Fibroblast of villous mesenchyme (primary cell): ENCODE data around the gene DAO.

DNA sequence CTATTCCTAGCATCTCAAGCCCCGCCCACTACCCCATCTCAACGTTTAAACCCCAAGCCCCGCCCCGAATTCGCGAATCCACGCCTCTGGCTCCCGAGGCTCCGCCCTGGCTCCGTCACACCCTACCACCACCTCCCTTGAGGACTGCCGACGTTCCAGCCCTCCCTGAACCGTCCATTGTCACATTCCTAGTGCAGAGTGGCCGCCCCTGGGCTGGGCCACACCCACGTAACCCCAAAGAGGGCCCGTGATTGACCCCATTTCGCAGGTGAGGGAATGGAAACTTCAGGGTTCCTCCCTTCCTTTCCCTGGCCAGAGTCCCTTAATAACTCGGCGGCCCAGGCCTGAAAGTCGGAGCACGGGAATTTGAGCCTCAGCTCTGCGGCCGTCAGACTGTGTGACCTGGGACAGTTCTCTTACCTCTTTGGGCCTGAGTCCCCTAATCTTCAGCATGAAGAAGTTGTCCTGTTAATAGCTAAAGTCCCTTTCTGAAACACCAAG, 806 bp upstream of the CORO1C start:
- CAGE, long polyA plus RNA, result no peak

GRCh38 chr12:108784212-108784559, 52.9 kb upstream of the CORO1C start:
- CAGE, long polyA plus RNA, result no peak

DNA sequence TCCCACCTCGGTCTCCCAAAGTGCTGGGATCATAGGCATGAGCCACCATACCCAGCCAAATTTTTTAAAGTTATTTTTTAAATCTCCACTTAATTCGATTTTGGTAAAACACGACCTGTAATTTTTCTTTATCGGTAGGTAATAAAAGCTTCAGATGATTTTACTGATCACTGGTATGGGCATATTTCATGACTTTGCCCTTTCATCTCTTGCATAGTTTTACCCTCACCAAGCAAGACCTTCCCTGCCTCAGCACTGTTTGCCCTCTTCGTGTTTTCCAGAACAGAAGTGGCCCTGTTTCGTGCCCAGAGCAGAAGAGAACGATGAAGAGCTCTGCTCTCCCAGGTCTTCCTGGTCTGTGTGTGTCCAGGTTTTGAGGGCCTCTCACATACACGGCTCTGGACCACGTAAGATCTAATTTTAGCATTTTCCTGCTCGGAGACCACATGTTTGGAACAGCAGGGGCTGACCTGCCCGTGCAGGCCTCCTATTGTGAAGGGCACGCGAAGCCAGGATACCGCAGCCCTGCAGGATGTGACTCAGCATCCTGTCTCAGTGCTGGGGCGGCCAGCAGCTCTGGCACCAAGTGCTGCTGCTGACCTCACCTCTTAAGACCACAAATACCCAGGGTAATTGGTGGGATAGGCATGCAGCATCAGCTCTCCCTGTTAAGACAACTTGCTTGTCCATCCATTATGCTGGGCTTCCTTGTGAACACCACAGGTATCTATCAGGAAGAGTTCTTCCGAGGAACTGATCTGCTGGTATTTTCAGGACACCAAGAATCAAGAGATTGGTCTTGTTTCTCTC, 19.2 kb downstream of the SSH1 start:
- CAGE, long polyA plus RNA, result no peak

GRCh38 chr12:108838837-108839643, 18.3 kb downstream of the SSH1 start:
- CAGE, long polyA plus RNA, result no peak

DNA sequence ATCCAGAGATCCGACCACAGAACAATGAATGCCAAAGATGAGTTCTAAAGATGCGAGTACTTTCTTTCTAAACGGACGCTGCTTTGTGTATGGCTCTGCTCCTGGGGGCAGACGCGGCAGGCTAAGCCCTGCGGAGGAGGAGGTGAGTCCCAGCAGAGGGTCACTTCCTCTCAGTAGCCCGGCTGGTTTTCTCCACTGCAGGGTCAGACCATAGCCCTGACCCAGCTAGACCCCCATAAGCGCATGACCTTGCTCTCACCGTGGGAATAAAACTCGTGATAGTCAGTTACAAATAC, 16.8 kb downstream of the SSH1 start:
- CAGE, long polyA plus RNA, result no peak

GRCh38 chr12:108879805-108880375, at the start of gene DAO:
Gene DAO, plus strand, starts transcription at chr12:108880092.
- CAGE, long polyA plus RNA, result no peak

GRCh38 chr12:109085680-109086379, 7.4 kb downstream of the ALKBH2 start:
- CAGE, long polyA plus RNA, result no peak

DNA sequence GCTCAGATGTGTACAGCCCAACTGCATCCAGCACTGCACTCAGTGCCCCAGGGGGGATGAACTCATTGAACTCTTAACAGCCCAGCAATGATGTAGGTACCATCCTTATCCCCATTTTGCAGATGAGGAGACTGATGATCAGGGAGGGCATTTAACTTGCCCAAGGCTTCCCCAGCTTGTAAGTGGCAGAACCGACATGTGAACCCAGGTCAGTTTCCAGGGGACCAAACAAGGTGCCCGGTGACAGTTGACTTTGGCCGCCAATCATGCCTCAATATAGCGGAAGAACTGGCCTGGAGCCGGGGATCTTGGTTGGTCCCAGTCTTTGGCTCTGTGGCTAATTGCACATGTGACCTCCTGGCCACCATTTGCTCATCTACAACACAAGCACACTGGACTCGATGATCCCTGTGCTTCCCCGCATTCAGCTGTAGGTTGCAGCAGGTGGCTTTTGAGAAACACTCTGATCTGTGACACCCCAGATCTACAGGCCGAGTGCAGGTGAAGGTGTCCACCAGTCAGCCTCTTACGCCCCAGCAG, 13.9 kb downstream of the ACACB start:
- CAGE, long polyA plus RNA, result no peak

- CAGE, long polyA plus RNA, result no peak
Observed at GRCh38 chr12:109130715-109131453, 14.5 kb downstream of the ACACB start.

- CAGE, long polyA plus RNA, result no peak
Observed at GRCh38 chr12:109248022-109248844, 60.9 kb downstream of the FOXN4 start.

DNA sequence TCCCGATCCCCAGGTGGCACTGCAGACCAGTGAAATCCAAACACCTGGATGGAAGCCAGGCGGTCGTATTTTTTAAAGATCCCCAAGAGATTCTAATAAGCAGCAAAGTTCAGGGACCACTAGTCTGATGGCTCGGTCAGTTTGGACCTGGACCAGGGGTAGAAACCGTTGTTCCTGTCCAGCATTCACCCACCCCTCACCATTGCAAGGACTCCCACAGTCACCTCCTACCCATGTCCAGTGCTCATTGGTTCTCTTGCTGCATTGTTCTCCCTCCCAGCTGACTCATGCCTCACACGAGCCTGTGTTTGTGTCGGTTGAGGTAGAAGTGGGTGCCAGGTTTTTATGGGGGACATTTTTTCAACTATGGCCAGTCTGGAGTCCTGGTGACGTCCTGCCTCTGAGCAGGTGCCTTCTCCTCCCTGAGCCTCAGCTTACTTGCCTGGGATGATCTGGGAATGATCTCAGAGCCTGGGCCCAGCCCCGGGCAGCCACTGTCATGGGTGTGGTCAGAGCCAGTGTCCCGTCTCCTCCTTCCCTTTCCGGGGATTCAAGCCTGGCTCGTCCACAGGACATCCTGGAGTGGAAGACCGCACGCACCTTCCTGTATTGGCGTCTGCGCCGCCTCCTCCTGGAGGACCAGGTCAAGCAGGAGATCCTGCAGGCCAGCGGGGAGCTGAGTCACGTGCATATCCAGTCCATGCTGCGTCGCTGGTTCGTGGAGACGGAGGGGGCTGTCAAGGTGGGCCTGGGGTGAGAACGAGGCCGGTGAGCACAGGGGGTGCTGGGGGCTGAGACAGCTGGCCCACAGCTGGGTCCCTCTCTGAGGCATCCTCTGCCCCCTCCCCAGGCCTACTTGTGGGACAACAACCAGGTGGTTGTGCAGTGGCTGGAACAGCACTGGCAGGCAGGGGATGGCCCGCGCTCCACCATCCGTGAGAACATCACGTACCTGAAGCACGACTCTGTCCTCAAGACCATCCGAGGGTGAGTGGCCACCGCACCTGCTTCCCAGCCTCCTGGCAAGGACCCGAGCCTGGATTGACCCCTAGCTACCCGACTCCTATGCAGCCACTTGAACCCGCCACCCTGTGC, 44.2 kb downstream of the FOXN4 start:
- CAGE, long polyA plus RNA, result no peak

GRCh38 chr12:109288560-109289078, 20.5 kb downstream of the FOXN4 start:
- CAGE, long polyA plus RNA, result no peak

GRCh38 chr12:109291176-109292525, 17.4 kb downstream of the FOXN4 start:
- CAGE, long polyA plus RNA, result no peak

- CAGE, long polyA plus RNA, result no peak
Observed at GRCh38 chr12:109309011-109309165, 196 bp downstream of the FOXN4 start.

GRCh38 chr12:109461024-109461472, 16.1 kb downstream of the KCTD10 start:
- CAGE, long polyA plus RNA, result no peak

DNA sequence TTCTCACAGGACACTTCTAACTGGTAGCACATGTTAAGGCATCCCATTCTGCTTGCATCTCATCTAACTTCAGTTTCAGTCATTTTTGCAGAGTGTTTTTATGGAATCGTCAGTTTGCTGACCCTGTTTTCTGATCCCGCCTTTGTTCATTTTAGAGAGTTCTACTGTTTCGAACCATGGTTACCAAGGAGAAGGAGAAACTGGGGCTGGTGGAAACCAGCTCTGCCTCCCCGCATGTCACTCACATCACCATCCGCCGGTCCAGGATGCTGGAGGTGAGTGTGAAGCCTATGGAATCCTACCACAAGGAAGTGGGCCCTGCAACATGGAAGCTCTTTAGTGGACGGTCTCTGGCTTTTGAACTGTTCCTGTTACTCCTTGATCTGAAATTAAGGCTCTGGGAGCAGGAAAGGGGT, 39.2 kb downstream of the UBE3B start:
- CAGE, long polyA plus RNA, result no peak

GRCh38 chr12:109529772-109530341, 43.4 kb downstream of the MMAB start:
- CAGE, long polyA plus RNA, result no peak

DNA sequence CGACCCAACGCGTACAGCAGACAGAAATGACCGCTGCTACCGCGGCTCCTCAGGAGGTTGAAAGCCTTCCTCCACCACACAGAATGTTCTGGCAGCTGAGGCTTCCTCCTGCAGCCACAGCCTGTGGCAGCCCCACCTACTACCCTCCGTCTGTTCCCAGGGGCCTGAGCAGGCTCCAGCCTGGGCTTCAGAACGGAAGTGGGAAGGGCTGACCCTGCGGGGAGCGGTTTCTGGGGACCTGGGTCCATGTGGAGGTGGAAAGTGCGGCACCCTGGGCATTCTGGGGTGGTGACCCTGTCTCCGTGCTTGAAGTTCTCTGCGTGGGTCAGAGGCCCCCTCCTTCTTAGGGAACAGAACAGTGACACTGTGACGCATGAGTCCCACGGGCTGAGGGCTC, 9.7 kb downstream of the MMAB start:
- CAGE, long polyA plus RNA, result no peak

- CAGE, long polyA plus RNA, result no peak
Observed at GRCh38 chr12:109579405-109580174, 6.0 kb downstream of the MVK start.

DNA sequence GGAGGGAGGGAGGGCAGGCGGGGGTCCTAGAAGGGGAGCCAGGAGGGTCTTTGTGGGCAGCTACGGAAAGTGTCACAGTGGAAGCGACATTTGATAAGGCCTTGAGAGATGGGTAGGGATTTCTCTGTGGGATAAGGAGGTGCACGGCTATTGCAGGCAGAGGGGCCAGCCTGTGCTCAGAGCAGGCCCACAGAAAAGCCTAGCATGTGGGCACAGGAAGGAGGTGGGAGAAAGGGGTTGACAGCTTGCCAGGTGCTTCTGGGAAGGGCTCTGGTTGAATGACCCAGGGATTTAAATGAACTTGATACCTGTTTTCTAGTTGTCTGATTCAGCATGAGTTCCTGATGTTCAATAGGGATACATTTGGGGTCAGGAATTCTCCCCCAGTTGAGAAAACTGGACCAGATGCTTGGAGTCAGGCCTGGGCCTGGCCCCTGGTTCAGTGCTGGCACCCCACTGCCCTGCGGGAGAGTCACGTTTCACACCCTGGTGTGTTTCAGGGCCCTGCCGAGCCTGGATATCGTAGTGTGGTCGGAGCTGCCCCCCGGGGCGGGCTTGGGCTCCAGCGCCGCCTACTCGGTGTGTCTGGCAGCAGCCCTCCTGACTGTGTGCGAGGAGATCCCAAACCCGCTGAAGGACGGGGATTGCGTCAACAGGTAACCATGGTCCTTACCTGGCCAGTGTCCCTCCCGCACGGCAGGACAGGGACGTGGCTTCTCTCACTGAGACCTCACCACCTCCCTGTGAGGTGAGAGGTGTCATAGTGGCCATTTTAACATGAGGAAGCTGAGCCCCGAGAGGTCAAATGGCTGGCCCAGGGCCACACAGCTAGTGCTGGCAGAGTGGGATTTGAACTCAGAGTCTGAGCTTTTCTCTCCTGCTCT, 7.5 kb downstream of the MVK start:
- CAGE, long polyA plus RNA, result no peak